PC-3 (cell line): ENCODE results near the gene MAP2K6.

DNA sequence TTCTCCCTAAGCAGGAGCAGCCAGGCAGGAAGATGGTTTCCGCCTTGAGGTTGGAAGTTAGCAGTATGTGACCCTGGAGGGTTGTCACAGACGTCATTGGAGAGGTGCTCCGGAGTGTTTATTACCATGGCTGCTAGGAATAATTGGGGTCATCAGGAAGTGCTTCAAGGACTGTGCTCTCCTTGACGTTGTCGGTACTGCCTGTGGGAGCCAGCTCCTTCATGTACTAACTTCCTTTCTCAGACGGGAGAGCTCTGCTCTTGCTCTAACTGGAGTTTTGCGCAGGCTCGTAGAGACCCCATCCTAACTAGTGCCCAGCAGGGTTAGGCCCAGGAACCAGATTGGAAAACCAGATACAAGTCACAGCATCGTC is 60.4 kb downstream of the WIPI1 start:
- RAMPAGE, long total RNA: no peak

- RAMPAGE, long total RNA: no peak
Observed at GRCh38 chr17:68445270-68446233, 11.7 kb downstream of the WIPI1 start.

DNA sequence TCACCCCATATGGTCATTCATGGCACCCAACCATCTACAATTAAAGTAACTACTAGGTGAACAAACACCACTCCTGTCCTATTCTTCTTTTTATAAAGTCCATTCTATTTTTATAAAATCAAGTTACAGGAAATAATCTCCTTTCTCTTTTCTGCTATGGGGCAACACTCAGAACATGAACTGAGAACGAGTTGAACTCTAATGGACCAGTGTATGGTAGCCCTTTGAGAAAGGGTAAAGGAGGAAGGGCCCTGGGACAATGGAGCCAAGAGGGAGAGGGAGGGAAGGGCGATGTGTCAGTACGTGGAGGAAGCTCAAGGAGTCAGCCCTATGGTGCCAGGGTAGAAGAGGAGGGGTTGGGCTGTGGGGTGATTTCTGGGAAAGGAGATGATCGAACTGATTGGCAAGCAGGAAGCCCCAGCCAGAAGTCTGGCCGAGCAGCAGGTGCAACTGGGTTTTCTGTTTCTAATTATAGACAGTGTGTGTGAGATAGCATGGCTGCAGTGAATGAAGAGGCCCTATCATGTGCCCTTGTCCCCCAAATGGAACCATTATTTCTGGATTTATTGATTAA is 4.3 kb upstream of the WIPI1 start:
- RAMPAGE, long total RNA: no peak

- RAMPAGE, long total RNA: no peak
Observed at GRCh38 chr17:68509551-68510180, 2.6 kb upstream of the PRKAR1A start.

DNA sequence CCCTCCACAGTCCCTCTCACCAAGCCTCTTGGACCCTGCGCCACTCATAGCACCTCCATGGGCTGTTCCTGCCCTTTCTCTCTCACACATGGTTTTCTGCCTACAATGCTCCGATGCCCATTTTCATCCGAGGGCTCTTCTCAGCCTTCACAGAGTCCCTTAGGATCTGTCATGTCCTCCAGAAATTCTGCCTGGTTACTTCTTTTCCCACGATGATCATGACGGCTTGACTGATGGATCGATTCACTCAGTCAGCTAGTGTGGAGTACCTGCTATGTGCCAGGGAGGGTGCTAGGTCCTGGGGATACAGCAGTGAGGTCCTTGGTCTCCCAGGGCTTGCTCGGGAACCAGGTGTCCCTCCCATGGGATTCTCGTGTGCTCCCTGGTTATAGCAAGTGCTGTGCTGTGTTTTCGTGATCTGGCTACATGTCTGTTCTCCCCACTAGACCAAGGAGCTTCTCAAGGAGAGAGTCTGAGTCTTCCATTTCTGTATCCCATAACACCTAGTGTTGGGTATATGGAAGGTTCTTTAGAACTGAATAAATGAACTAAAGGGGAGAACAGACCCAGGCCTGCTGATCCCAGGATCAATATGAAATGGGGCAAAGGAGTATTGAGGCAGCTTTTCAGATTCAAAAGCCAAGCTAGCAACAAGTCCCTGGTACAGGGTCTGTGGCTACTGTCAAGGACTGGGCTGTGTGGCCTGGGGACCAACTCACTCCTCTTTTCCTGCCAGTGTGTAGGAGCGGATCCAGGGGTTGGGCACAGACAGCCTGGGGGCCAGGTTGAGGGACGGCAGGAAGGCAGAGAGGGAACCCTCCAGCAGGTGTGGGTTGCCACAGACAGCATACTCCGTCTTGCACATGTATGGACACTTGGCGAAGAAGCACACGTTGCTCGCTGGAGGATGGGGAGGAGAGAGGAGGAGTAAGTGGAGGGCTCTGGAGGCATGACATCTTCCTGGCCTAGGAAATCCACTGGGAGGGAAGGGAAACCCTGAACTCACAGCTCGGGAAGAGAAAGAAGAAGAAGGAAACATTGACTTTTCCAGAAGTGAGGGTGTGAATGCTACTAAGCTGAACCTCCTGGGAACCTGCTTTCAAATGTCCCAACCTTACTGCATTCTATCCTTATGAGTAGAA is 29.4 kb downstream of the PRKAR1A start:
- RAMPAGE, long total RNA: no peak

DNA sequence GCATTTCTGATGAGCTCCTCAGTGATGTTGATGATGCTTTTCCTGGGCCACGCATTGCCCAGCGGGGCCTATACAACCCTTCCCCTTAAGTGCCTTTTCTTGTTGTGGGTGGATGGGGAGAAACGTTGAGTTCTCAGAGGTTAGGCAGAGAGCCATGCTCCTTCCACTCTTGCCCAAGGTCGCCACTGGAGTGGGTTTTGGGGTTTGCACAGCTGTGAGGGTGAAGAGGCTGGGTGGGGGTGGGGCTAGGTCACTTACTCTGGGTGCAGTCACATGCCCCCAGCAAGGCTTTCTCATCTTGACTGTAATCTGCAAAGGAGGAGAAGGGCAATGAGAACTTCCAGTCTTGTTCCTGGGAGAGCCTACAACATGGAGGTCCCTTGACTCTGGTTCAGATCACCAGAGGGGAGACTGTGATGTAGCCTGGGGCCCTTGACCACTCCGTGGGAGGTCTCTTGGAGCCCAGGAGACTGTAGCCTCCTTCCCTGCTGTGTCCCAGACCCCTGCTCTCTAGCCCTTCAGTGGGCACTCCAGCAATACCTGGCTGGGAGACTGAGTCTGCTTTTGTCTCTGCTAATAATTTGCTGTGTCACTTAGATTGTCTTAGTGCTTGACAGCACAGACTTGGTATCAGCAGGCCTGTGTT is 42.4 kb downstream of the PRKAR1A start:
- RAMPAGE, long total RNA: no peak

DNA sequence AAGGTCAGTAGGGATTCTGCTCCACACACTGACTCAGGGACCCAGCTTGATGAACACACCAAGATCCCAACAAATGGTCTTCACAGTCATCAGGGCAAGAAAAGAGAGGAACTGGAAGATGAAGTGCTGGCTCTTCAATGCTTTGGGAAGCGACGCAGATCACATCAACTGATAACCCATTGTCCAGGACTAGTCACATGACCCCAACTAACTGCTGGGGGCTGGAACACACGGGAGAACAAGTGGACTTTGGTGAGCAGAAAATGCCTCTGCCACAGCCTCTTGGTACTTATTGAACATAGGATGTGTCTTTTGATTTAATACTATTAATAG is 21.5 kb downstream of the FAM20A start:
- RAMPAGE, long total RNA: no peak

GRCh38 chr17:68627734-68628487 is 26.7 kb upstream of the FAM20A start:
- RAMPAGE, long total RNA: no peak

GRCh38 chr17:68790322-68790819 is 164.8 kb downstream of the ABCA8 start:
- RAMPAGE, long total RNA: no peak

GRCh38 chr17:68840165-68840578 is 115.0 kb downstream of the ABCA8 start:
- RAMPAGE, long total RNA: no peak

DNA sequence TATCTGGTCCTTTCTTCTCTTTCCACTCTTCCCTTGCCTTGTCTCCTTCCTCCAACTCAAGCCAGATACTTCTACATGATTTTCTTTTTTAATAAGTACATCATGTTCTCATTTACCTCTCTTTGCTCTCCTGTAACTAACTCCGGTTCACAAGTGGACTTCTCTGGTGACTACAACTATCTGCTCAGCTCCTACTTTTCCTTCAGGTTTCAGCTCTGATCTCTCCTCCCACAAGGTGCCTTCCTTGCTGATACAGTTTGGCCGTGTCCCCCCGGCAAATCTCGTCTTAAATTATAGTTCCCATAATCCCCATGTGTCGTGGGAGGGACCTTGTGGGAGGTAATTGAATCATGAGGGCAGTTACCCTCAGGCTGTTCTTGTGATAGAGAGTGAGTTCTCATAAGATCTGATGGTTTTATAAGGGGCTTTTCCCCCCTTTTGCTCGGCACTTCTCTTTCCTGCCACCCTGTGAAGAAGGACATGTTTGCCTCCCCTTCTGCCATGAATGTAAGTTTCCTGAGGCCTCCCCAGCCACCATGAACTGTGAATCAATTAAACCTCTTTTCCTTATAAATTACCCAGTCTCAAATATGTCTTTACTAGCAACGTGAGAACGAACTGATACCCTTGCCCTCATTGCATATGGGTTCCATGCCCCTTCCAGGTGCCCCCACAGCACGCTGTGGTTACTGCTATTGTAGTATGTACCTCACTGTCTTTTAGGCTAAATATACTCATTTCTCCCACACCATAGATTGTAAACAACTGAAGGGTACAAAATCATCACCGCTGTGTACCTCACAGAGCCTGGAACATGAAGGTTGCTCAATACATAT is 5.0 kb upstream of the ABCA9 start:
- RAMPAGE, long total RNA: no peak

DNA sequence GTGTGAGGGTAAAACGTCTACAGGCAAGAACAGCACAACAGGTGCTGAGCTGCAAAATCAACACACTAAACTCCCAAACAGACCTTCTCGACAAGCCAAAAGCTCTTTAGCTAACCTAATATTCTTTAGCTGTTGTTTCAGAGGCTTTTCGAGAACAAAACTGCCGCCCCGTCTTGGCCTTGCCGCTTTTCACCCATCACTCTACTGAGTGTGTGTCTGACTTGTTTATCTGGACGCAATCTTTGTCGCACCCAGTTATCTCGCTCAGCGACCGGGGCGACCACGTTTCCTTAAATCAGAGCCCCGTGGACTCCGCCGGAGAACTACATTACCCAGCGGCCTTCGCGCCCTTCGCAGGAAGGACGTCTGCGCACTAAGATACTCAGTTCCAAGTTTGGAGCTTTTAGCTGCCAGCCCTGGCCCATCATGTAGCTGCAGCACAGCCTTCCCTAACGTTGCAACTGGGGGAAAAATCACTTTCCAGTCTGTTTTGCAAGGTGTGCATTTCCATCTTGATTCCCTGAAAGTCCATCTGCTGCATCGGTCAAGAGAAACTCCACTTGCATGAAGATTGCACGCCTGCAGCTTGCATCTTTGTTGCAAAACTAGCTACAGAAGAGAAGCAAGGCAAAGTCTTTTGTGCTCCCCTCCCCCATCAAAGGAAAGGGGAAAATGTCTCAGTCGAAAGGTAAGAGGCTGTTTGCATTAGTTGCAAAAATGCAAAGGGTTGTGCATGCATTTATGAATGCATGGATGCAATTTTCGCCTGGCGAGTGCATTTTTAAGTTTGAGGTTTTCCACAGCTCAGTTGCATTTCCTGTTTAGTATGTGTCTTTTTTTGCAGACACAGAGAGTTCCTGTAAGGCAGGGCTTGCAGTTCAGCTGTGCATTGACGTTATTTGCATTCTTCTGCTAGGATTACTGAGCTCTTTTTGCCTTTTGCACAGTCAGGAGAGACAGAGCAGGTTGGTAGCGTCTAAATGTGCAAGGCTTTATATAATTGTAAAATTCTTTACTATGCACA is at the start of gene MAP2K6:
MAP2K6 (plus strand) TSS at position 385 of the 1,024 bp plus-strand sequence.
- RAMPAGE, long total RNA: no peak

DNA sequence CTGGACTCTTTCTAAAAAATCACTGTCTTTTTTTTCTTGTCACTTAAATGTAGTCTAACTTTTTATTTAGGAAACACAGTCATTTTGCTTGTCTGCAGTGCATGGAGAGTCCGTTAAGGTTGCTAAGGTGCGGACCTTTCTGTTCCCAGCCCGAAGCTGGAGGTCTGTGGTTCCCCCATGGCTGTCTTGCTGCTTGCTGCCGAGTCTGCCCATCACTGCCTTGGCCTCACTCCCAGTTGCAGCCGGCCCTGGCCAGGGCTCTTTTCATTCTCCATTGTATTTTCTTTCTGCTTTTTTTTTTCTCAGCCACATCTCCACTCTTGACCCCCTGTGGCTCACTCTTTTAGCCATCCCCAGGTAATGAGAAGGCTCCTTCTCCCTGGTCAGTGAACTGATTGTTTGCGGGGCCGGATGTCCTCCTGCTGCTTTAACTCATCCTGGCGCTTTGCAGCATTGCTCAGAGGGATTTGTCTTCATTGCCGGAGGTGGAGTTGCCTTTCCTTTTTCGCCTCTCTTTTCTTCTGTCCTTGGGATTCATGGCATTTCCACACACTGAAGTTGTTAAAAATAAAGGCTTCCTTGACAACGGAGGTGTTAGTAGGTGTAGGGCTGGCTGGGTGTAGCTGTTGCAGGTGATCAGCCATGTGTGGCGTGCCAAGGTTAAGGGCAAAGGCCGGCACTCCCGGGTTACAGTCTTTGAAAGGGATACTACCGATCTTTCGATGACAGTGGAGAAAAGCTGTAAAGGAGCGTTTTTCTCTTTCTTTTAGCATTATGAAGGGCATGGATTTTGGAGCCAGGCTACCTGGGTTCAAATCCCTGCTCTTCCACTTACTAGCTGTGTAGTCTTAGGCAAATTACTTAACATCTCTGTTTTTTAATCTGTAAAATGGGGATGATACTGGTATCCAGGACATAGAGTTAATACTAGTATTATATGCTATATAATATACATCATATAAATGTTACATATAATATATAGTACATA is 34.1 kb downstream of the MAP2K6 start:
- RAMPAGE, long total RNA: no peak

GRCh38 chr17:69501908-69502617 is 87.6 kb downstream of the MAP2K6 start:
- RAMPAGE, long total RNA: no peak

- RAMPAGE, long total RNA: no peak
Observed at GRCh38 chr17:69717296-69717750, 302.8 kb downstream of the MAP2K6 start.

- RAMPAGE, long total RNA: no peak
Observed at GRCh38 chr17:69901019-69901446, 174.0 kb upstream of the KCNJ16 start.

GRCh38 chr17:70074232-70074636 is 791 bp upstream of the KCNJ16 start:
- RAMPAGE, long total RNA: no peak

GRCh38 chr17:70173561-70173943 is 4.2 kb downstream of the KCNJ2 start:
- RAMPAGE, long total RNA: no peak

GRCh38 chr17:71938718-71938954 is 182.2 kb upstream of the SOX9 start:
- RAMPAGE, long total RNA: no peak

GRCh38 chr17:72121340-72122337 is 819 bp downstream of the SOX9 start:
- RAMPAGE, long total RNA: no peak